ENCODE results near the genes TRAPPC2B, ZNF549, ZIK1, ZNF814 and ZNF135.

DNA sequence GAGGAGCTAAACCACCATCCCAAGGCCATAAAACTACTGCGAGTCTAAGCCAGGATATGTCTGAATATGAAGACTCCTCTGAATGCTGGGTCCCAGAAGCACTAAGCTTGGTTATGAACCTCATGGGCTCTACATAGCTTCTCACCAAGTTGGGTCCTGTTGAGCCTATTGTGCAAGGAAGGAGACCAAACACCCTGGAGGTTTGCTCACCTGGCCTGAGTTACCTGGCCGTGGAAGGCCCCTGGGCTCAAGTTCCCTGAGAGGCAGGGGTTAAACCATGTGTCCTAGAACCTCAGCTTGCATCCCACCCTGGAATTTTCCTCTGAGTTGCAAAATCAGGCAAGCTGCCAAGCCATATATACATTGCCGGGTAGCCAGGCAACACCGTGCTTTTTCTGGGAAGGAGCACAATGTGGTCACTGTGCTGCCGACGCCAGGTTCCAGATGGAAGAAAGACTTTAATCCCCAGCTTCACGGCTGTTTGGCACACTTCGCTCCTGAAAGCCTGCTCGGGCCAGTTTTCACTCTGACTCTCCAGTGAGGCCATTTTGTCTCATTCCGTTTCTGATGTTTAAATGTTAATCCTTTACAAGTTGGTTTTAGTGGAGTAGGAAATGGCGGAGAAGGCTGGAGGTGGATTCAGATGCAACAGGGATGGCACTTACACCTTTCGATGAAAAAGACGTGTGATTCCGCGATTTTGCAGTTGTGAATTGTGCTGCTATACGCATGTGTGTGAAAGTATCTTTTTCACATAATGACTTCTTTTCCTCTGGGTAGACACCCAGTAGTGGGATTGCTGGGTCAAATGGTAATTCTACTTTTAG is 60.1 kb upstream of the PEG3 start:
- PRO-cap, 2 experiments: no peak in any of the 2 experiments
- RAMPAGE, long total RNA, 5 experiments: no peak in any of the 5 experiments

DNA sequence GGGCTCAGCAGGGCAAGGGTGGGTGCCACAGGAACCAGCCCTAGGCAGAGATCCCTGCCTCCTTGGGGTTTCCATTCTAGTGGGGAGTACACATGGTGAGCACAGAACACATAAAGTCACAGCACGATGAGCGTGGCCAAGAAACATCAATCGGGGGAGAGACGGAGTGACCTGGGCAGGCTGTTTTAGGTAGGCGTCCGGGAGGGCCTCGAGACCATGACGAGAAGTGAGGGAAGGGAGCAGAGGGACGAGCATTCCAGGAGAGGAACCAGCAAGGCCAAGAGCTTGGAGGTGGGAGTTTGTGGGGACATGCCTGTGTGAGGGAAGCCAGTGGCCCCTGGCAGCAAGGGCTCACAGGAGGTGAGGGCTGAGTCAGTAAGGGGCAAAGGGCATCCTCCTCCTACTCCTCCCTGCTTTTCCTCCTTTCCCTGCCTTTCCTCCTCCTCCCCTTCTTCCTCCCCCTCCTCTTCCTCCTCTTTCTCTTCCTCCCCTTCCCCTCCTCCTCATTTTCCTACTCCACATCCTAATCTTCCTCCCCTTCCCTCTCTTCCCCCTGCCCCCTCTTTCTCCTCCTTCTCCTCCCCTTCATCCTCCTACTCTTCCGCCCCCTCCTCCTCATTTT is 126.4 kb upstream of the PEG3 start:
- PRO-cap, 2 experiments: no peak in any of the 2 experiments
- RAMPAGE, long total RNA, 5 experiments: no peak in any of the 5 experiments

- PRO-cap, 2 experiments: no peak in any of the 2 experiments
- RAMPAGE, long total RNA, 5 experiments: no peak in any of the 5 experiments
Measured at GRCh38 chr19:56977899-56978681, 137.6 kb upstream of the PEG3 start.

DNA sequence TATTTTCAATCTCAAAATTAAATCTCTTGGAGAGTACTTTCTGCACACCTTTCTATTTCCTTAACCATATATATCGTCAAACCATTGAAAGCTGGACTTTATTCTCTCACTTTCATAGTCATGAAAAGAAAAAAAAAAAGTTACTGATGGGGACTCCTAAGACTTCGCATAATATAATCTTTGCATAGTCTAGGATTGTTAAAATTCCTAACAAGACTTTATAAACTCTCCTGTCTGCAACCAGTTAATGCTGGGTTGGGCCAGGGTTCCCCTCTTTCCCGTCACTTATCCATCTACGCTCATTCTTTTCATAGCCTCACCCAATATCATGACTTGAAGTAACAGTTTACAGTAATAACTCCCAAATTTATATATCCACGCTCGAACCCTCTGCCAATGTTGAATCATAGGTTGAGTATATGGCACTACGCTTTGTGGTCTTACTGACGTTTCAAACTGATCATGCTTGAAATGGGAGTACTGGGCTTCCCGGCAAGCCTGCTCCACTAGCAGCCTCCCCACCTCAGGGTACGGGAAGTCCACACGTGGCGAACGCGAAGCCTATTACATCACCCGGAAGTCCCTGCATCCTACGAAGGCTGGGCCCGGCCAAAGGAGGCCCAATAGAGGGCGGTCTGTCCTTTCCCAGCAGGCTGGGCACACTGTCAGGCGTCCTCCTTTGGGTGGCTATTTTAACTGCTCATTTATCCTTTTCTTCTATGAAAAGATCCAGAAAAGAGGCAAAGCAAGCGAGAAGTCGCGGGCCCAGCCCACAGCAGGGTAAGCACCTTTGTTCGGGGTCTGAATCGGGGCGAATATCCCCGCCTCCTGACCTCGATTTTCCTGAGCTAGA is 714 bp upstream of the ZNF460 start:
- PRO-cap, 2 experiments: peak in 2 of 2 experiments; most common plus-strand start position 595 of the sequence (in 2); most common minus-strand start position 525 of the sequence (in 2)
- RAMPAGE, long total RNA, 5 experiments: start-site peak on the plus strand in 3 of 5 experiments, centred at positions 632 to 647 of the sequence, 58 to 124 reads per replicate; start-site peak on the minus strand in 1 of 5 experiments, centred at position 745 of the sequence, 56 reads per replicate

DNA sequence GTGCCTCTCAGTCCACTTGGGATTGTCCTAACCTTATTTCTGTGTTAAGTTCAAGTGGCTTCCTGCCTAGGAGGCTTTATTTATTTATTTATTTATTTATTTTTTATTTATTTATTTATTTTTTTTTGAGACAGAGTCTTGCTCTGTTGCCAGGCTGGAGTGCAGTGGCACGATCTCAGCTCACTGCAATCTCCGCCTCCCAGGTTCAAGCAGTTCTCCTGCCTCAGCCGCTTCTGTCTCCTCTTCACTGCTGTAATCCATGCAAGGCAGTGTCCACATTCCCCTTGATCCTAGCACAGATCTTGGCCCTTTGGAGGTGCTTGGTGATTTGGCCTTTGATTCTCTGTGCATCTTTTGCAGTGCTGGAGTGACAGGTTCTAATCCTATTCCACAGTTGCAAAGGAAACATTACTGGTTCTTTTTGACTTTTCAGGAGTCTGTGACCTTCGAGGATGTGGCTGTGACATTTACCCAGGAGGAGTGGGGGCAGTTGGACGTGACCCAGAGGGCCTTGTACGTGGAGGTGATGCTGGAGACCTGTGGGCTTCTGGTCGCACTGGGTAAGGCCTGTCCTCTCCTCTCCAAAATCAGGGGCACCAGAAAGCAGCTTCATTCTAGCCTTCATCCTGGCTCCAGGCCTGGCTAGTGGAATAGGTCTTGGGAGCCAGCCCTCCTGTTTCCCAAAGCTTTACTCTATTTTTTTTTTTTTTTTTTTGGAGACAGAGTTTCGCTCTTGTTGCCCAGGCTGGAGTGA is 4.0 kb downstream of the ZNF460 start:
- PRO-cap, 2 experiments: no peak in any of the 2 experiments
- RAMPAGE, long total RNA, 5 experiments: no peak in any of the 5 experiments

DNA sequence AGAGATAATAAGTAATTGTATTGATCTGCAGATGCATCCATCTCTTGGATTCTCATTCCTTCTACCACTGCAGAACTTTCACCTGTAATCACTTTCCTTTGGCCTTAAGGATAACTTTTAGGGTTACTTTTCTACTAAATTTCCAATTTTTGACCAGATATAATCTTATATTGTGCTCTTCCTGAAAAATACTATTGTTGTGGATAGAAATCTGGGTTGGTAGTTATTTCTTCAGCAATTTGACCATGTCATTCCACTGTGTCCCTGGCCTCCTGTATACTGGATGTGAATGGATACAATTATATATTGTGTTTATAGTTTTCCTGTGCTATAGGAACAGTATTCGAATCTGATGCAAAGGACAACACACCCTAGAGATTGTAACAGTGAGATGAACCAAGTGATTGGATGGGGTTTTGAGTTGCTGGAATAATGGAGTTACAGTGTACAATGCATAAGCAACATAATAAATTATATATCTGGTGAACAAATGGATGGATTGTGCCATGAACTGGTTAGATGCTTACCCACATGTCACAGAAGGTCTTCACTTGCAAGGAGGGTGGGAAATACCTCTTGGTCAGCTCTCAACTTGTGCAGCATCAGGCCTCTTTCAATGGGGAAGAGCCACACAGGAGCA is 12.1 kb upstream of the ZNF543 start:
- PRO-cap, 2 experiments: no peak in any of the 2 experiments
- RAMPAGE, long total RNA, 5 experiments: no peak in any of the 5 experiments

GRCh38 chr19:57362869-57363732 is at the start of gene TRAPPC2B:
TRAPPC2B (plus strand) TSS chr19:57363551.
- PRO-cap, 2 experiments: peak in 2 of 2 experiments; most common plus-strand start chr19:57363593 (in 2); most common minus-strand start chr19:57363239 (in 1)
- RAMPAGE, long total RNA, 5 experiments: start-site peak on the plus strand in 4 of 5 experiments, at chr19:57363502-57363577 at its widest, 125 to 366 reads per replicate

GRCh38 chr19:57363733-57364265 is 448 bp downstream of the TRAPPC2B start:
- PRO-cap, 2 experiments: peak in 1 of 2 experiments; most common plus-strand start chr19:57363880 (in 1)
- RAMPAGE, long total RNA, 5 experiments: no peak in any of the 5 experiments

DNA sequence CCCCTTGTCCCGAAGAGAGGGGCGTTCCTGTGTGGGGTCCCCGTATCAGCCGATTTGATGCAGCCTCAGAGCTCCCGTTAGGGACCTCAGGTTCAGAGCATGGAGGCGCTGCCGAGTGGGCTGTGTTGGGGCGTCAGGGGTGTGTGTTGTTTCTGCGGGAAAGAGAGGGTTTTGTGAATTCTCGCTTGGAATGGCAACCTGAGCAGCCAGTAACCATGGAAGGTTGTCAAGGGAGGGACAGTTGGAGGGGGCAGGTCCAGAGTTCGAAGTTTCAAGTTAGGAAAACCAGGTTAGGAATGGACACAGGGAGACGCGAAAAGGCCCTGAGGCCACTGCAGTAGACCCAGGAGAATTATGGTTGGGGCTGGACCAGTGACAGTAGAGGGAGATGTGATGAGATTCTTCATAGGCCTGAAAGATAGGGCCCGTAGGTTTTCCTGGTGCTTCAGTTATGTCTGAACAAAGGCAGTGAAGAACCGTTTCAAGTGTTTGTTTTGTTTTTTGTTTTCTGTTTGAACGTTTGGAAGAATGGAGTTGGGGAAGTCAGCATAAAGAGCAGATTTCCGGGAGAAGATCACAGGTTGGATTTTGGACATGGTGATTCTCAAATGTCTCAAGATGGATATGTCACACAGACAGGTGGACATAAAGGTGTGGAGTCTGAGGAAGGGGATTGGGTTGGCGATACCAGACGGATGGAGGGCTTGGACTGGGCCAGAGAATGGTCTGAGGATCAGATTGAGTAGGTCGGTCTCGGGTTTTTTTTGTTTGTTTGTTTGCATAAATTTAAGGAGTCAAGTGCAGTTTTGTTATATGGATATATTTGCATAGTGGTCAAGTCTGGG is 763 bp downstream of the ZNF548 start:
- PRO-cap, 2 experiments: peak in 1 of 2 experiments; most common plus-strand start position 282 of the sequence (in 1); most common minus-strand start position 147 of the sequence (in 1)
- RAMPAGE, long total RNA, 5 experiments: no peak in any of the 5 experiments

- PRO-cap, 2 experiments: peak in 2 of 2 experiments; most common plus-strand start chr19:57527356 (in 1)
- RAMPAGE, long total RNA, 5 experiments: start-site peak on the plus strand in 1 of 5 experiments, at chr19:57527398-57527447 at its widest, 23 reads per replicate
Measured at GRCh38 chr19:57526893-57528247, at the start of gene ZNF549. ZNF549 (plus strand) TSS chr19:57527356.

DNA sequence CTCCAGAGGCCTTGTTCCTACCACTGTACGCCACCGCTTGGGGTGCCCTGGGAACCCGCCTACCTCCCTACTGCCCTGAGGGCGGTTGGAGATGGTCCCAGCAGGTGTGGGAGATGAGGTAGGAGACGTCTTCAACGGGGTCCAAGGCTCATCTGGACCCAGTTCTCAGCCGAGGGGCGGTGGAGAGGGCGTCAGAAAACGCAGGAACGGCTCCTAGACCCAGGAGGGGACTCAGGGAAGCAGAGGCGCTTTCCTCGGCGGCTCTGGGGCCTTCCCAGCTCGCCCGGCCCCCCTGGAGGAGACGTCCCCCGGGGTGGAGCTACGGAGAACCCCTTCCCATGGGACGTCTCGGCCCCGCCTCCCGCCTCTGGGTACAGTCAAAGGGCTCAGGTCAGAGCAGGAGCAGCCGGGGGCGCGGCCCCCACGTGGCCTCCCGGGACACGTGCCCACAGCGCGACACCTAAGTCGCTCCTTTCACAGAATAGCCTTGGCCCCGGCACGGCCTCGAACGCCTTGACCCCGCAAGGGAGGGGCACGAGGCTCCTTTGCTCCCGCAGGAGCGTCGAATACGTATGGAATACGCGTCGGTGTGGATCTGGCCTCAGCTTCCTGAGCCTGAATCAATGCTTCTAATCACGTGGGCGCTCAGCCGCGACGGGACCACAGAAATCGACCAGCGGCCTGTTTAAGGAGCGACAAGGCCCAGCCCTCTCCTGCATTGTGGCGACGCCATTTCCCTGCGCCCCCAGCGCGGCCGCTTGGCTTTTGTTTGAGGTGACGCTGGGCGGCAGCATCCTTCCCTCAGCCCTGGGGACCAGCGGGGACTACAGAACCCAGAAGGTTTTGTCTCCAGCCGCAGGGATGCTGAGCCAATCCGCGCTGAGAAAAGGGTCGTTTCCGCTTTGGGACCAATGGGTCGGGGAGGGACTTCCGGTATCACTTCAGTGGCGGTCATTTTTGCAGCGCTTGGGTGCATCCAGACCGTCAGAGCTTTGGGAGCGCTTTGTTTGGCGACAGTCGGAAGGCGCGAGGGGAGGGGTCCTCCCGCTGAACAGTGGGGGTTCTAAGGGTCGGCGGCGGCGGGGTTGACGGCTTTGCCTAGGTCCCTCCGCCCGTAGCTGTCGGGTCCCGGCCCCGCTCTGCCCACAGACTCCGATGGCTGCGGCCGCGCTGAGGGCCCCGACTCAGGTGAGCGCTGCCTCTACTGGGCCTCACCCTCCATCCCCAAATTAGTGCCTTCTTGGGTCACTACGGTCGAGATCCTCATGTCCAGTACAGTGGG is at the start of gene ZIK1:
TSS of gene ZIK1 (plus strand) at position 944 of the 1,282 bp plus-strand sequence.
- PRO-cap, 2 experiments: peak in 2 of 2 experiments; most common plus-strand start position 944 of the sequence (in 2); most common minus-strand start position 816 of the sequence (in 1)
- RAMPAGE, long total RNA, 5 experiments: start-site peak on the plus strand in 2 of 5 experiments, centred at positions 933 to 944 of the sequence, 28 to 32 reads per replicate

- PRO-cap, 2 experiments: no peak in any of the 2 experiments
- RAMPAGE, long total RNA, 5 experiments: no peak in any of the 5 experiments
Measured at GRCh38 chr19:57738754-57739252, 7.8 kb upstream of the ZNF776 start.

DNA sequence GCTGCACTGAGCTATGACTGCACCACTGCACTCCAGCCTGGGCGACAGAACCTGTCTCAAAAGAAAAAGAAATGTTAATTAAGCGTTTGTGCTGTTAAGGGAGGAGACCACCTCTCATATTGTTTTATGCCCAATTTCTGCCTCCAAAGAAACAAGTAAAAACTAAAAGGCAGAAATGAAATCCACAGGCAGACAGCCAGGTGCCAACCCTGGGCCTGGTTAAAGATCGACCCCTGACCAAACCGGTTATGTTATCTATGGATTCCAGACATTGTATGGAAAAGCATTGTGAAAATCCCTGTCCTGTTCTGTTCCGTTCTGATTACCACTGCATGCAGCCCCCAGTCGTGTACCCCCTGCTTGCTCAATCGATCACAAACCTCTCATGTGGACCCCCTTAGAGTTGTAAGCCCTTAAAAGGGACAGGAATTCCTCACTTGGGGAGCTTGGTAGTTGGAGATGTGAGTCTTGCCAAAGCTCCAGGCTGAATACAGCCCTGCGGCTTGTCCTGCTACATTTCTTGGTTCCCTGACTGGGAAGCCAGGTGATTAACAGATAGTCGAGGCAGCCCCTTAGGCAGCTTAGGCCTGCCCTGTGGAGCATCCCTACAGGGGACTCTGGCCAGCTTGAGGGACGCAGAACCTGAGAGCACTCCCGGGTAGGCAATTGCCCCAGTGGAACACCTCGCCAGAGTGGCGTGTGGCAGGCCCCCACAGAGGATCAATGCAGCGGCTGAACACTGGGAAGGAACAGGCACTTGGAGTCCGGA is 679 bp upstream of the ZNF552 start:
- PRO-cap, 2 experiments: no peak in any of the 2 experiments
- RAMPAGE, long total RNA, 5 experiments: no peak in any of the 5 experiments

GRCh38 chr19:57850537-57851108 is 964 bp downstream of the ZNF587 start:
- PRO-cap, 2 experiments: no peak in any of the 2 experiments
- RAMPAGE, long total RNA, 5 experiments: no peak in any of the 5 experiments

DNA sequence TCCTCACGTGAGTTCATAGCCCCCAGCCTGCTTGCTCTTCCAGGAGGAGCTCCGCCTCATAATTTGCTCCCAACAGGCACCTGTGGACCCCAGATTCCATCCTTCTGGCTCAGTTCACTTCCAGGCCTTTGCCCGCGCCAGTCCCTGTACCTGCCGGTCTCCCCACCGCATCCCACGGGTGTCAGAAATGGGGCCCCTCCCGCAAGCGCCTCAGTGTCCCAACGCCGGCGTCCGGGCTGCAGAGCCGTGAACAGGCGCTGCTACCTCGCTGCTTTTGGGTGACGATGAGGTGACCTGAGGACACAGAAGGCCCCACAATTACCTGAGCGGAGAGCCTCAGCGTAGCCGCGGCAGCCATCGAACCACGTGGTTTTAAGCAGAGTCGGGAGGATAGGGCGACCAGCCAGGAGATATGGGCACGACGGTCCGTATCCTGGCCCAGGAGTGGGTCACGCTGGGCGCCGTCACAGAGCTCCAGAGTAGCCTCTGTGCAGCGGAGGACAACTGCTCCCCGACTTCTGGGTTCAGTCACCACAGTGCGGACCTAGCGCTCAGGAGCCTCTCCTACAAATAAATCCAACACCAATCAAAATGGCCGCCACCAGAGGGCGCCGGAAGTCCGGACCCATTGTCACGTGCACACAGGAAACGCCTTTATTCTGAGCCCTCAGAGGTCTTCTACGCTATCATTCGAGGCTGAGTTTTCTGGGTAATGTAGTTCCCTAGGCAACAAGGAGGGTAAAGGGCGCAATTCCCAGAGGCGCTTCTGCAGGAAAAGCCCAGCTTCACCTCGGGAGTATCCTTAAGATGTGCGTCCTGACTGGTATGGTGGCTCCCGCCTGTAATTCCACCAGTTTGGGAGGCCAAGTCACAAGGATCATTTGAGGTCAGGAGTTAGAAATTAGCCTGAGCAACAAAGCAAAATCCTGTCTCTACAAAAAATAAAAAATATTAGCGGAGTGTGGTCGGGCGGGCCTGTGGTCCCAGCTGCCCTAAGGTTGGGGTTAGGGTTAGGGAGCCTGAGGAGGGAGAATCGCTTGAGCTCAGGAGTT is at the start of gene ZNF814:
TSS of gene ZNF814 (minus strand) at position 593 of the 1,052 bp plus-strand sequence.
- PRO-cap, 2 experiments: peak in 2 of 2 experiments; most common minus-strand start position 546 of the sequence (in 1)
- RAMPAGE, long total RNA, 5 experiments: start-site peak on the minus strand in 4 of 5 experiments, centred at positions 556 to 586 of the sequence, 11 to 136 reads per replicate

DNA sequence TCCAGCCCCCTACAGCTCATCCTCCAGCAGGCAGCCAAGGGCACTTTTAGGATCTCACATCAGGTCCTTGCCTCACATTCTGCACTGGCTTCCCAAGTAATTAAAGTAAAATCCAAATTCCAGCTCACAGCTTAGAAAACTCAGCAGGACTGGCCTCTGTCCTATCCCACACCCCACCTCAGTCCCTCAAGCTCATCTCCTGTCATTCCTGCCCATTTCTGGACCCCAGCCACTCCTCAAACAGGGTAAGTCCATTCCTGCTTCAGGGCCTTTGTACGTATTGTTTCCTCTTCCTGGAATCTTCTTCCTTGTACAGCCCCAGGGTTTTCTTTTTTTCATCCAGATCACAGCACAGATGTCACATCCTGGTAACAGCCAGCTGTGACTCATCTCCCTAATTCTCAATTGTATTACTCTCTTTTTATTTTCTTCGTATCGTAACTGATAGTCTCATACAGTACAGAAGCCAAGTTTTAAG is 1.9 kb upstream of the ZNF606 start:
- PRO-cap, 2 experiments: peak in 1 of 2 experiments; most common minus-strand start position 180 of the sequence (in 1)
- RAMPAGE, long total RNA, 5 experiments: no peak in any of the 5 experiments

GRCh38 chr19:58037733-58038332 is 4.0 kb downstream of the ZSCAN1 start:
- PRO-cap, 2 experiments: no peak in any of the 2 experiments
- RAMPAGE, long total RNA, 5 experiments: no peak in any of the 5 experiments

GRCh38 chr19:58038831-58039195 is 5.0 kb downstream of the ZSCAN1 start:
- PRO-cap, 2 experiments: no peak in any of the 2 experiments
- RAMPAGE, long total RNA, 5 experiments: no peak in any of the 5 experiments

DNA sequence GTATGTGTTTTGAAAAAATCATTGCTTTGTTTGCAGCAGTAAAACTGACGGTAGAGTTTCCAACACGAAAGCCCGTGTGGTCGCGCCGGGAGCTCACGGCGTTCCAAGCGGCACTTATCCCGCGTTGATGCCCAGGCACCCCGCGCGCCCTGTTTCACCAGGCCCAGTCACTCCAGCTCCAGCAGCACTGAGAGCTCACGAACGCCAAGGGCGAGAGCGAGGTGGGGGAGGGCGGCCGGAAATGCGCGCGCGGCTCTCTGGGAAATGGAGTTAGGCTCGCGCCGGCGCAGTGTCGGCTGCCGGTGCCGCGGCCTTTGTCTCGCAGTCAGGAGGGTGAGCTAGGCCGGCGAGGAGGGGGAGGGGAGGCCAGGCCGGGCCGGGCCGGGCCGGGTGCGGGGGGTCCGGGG is at the start of gene ZNF135:
TSS of gene ZNF135 (plus strand) at position 305 of the 407 bp plus-strand sequence.
- PRO-cap, 2 experiments: peak in 2 of 2 experiments; most common plus-strand start position 292 of the sequence (in 1); most common minus-strand start position 189 of the sequence (in 2)
- RAMPAGE, long total RNA, 5 experiments: start-site peak on the plus strand in 3 of 5 experiments, centred at positions 292 to 299 of the sequence, 123 to 195 reads per replicate

DNA sequence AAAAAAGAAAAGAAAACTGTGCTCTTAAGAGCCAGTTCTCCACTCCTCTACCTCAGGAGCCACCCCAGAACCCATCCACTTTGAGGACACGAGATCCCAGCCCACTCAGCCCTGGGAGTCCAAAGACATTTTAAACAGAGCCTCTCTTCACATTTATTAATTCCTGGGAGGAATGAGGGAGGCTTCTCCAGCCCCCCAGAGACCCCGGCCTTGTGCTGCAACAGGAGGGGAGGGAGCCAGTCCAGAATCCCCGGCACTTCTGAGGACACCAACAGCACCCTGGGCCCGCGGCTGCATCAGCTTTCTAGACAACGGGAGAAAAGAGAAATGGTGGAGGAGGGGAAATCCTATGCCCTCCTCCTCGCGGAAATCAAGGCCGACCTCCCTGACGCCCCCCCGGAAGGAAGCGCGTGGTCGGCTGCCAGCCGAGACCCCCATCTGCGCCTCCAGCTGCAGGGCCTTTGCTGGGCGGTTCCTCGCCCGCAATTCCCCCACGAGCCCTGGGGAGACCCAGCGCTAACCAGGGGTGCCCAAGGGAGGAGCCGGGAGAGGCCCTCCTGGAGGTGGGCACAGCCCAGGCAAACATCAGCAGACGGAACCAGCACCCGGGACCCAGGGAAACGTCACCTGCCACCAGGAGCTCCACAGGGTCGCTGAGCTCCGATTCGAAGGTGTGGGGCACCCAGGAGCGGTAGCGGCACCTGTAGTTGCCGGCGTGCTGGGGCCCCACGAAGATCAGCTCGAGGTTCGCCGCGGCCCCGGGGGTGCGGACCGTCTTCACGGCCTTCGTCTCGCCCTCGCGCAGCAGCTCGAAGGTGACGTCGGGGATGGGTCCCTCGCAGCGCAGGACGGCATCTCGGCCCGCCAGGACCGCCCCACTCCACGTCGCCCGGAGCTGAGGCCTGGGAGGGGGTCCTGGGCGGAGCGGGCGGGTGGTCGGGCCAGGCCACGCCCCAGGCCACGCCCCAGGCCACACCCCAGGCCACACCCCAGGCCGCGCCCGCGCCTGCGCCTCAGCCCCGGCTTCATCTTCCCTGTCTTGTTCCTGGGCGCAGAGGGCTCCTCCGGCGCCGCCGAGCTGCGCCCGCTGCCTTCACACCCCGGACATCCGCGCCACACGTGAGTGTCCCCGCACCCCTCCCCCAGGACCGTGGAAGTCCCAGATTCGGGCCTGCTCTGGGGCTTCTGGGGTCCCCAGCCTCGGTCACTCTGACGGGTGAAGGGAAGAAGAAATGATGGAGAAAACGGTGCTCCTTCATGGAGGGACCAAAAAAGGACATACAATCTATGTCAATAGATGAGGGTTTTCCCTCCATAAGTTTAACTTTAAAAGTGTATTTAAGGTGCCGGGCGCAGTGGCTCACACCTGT is 6.1 kb downstream of the A1BG start:
- PRO-cap, 2 experiments: peak in 2 of 2 experiments; most common plus-strand start position 1,037 of the sequence (in 2); most common minus-strand start position 897 of the sequence (in 2)
- RAMPAGE, long total RNA, 5 experiments: start-site peak on the plus strand in 3 of 5 experiments, centred at positions 1,018 to 1,032 of the sequence, 9 to 28 reads per replicate; start-site peak on the minus strand in 3 of 5 experiments, centred at positions 855 to 904 of the sequence, 37 to 73 reads per replicate